Right ventricle myocardium (tissue), 1 donor: ENCODE data around the gene GALNT1.

DNA sequence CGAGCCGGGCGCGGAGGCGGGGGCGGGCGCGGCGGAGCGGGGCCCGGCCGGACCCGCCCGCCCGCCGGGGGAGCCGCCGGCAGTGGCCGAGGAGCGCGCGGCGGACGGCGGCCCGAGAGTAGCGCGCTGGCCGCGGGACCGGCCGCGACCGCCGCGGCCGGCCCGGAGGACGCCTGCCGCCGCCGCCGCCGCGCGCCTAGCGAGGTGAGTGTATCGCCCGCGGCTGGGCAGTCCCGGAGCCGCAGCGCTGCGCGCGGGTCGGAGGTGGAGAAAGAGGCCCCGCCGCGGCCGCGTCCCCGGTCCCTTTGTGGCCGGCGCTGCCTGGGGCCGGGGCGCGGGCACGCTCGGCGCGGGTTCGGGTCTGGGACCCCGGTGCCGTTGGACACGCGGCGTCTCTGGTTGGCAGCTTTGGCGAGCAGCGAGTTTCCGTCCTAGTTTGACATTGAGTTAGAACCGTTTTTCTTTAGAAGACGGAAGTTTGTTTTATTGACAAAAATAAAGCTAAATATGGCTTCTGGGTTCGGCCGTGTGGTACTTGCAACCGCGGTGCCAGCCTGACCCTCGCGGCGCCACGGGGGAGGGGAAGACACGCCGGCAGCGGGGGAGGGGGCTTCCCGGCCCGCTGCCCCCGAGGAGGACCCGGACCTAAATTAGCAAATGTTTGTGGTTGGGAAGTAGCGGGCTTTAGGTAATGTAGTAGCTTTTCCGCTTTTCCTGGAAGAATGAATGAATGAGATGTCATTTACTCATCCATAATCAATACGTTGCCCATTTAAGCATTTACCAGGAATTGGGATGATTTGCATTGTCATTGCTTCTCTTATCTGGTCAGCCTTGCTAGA lies at the start of gene GALNT1:
Gene GALNT1 (plus strand): TSS at position 82 of the 842 bp plus-strand sequence.
- PRO-cap, 2 experiments: peak in 2 of 2 experiments; most common plus-strand start position 96 of the sequence (in 2); most common minus-strand start position 307 of the sequence (in 1)

DNA sequence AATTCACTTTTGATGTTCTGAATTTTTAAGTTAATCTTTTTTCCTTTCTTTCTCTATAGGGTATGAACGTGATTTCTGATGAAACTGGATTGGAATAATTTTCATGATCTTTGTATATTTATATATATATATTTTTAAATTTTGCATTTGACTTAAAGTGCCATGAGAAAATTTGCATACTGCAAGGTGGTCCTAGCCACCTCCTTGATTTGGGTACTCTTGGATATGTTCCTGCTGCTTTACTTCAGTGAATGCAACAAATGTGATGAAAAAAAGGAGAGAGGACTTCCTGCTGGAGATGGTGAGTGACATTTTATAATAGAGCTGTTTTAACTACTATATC lies 72.9 kb downstream of the GALNT1 start:
- PRO-cap, 2 experiments: no peak in any of the 2 experiments

GRCh38 chr18:35656031-35656903 lies 74.7 kb downstream of the GALNT1 start:
- PRO-cap, 2 experiments: no peak in any of the 2 experiments

DNA sequence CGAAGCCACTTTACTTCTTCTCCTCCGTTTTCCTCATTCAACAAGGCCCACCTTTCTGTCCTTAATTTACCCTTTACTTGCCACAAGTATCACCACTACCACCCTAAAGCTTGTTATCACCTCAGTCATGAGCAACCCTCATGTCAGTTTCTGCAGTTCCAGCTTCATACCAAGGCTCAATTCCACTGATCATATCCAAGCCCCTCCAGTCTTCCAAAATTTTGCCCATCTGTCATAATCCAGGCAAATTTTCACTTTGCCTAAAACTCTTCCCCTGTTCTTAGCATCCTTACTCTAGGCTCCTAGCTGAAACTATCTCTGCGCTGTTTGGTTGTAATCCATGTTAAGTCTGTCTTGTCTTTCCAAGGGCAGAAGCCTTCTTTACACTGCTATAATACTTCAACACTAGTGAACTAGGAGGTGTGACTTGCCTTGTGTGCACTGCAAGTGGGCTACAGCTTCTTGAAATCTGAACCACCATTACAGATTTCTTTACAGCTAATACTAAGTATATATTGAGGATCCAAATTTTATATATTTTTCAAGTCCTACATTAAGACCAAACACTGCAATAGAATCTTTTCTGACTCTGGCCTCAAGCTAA lies 26.1 kb downstream of the C18orf21 start:
- PRO-cap, 2 experiments: no peak in any of the 2 experiments

DNA sequence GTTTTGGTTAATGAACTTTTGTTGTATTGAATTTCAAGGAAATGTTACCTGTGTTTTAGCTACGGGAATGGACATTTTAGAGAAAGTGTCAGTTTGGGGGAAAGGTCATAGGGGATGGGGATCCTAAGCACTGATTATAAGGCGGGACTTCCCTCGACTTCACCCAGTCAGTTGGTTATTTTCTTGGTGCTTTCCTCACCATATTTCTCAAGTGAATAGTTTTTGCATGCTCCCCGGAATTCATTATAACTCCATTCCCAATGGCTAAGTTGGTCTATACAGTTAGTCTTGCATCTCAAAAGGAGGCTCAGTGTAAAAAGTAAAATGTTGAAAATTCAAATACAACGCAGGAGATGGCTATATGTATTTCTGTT lies 763 bp downstream of the ELP2 start:
- PRO-cap, 2 experiments: no peak in any of the 2 experiments

- PRO-cap, 2 experiments: no peak in any of the 2 experiments
Measured at GRCh38 chr18:36149880-36150385, 20.2 kb downstream of the ELP2 start.

DNA sequence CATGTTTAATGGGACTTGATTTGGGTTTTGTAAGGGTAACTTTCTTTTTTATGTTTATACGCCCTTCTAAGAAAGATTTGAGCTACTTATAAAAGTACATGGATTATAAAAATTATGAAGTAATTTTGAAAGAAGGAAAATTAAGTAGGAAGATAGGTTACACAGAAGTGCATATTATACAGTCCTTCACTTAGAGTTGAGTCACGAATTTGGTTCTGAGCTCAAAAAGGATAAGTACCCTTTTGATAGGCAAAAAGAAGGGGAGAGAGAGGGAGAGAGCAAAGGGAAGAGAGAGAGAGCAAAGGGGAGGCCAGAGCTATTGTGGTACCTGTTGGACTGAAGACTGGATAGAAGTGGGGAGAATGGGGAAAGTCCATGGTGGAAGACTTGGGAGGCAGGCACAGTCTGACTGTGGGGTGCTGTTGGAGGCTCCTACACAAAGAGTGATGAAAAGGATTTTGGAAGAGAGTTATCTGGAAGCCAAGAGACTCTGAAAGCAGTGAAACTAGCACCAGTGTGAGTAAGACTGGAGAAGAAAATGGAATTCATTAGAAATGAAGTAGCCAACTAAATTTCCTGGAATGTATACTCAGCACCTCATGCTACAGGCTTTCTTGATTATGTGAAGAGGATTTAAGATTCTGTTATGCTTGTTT lies 27.6 kb downstream of the ELP2 start:
- PRO-cap, 2 experiments: no peak in any of the 2 experiments

- PRO-cap, 2 experiments: no peak in any of the 2 experiments
Measured at GRCh38 chr18:36367937-36368334, 70.4 kb downstream of the FHOD3 start.

DNA sequence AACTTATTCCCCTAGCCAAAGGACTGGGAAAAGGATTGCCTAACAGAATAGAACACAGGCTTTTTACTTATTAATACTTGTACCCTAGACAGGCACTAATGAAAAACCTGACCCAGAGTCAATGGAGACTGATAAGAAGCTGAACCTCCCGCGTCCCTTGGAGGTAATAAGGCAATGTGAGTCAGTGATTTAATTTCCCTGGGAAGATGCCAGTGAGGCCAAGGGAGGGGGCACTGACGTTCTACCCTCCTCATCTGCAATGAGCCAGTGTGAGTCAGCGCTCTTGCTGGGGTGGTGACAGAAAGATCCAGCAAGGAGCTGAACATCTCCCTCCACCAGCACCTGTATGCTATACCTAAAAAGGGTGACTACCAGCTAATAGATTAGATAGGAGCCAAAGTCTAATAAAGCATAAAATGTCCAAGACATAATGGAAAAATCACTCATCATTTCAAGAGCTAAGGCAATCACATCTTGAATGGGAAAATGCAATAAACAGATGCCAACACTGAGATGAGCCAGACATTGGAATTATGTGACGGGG lies 117.0 kb downstream of the TPGS2 start:
- PRO-cap, 2 experiments: no peak in any of the 2 experiments

DNA sequence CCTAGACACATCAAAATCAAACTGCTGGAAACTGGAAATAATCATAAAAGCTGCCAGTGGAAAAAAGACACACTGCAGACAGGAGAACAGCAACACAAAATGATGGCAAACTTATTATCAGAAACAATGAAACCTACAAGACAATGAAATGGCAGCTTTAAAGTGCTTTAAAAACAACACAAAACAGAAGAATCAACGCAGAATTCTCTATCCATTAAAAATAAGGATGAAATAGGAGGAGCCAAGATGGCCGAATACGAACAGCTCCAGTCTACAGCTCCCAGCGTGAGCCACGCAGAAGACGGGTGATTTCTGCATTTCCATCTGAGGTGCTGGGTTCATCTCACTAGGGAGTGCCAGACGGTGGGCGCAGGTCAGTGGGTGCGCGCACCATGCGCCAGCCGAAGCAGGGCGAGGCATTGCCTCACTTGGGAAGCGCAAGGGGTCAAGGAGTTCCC lies 323.5 kb upstream of the PIK3C3 start:
- PRO-cap, 2 experiments: no peak in any of the 2 experiments

GRCh38 chr18:42299310-42299637 lies 344.2 kb downstream of the PIK3C3 start:
- PRO-cap, 2 experiments: no peak in any of the 2 experiments

- PRO-cap, 2 experiments: no peak in any of the 2 experiments
Measured at GRCh38 chr18:44741596-44742103, 61.0 kb downstream of the SETBP1 start.

- PRO-cap, 2 experiments: no peak in any of the 2 experiments
Measured at GRCh38 chr18:44743891-44745240, 63.7 kb downstream of the SETBP1 start.

GRCh38 chr18:44789094-44789526 lies 108.4 kb downstream of the SETBP1 start:
- PRO-cap, 2 experiments: no peak in any of the 2 experiments

GRCh38 chr18:44881121-44881640 lies 200.5 kb downstream of the SETBP1 start:
- PRO-cap, 2 experiments: no peak in any of the 2 experiments

DNA sequence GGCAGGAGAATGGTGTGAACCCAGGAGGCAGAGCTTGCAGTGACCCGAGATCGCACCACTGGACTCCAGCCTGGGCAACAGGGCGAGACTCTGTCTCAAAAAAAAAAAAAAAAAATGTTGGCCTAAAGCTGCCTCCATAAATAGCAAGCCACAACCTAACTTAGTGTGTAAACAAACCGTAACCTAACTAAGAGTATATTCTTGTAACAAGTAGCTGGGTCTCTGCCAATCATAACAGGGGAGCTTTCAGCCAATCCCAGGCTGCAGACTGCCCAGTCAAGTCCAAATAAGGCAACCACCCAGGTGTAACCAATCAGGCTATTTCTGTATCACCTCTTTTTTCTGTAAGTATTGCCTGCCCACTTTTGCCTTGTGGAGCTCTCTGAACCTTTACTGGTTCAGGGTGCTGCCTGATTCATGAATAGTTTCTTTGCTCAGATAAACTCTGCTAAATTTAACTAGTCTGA lies 4.6 kb downstream of the PSTPIP2 start:
- PRO-cap, 2 experiments: no peak in any of the 2 experiments

DNA sequence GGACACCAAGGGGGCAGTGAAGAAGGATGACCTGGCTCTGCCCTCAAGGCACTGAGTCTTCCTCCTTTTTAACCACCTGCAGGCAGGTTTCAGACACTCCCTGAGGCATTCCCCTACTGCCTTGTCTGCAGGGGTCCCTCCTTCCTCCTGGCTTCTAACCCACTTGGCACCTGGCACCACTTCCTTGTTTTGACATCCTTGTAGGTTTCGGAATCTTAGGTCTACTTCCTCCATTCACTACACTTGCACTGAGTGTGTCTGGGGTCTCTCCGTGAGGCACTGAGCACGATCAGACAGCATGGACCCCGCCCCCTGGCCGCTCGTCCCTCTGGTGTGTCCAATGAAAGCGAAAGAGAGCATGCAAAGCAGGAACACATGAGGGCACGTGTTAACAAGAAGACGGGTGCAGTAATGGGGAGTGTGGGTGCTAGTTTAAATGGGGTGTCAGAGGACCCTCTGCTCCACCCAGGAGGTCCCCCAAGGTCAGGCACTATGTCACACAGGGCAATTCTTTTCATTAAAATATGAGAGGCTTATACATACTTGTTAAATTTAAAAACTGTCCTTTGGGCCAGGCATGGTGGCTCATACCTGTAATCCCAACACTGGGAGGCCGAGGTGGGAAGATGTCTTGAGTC lies 5.8 kb upstream of the C18orf25 start:
- PRO-cap, 2 experiments: no peak in any of the 2 experiments

DNA sequence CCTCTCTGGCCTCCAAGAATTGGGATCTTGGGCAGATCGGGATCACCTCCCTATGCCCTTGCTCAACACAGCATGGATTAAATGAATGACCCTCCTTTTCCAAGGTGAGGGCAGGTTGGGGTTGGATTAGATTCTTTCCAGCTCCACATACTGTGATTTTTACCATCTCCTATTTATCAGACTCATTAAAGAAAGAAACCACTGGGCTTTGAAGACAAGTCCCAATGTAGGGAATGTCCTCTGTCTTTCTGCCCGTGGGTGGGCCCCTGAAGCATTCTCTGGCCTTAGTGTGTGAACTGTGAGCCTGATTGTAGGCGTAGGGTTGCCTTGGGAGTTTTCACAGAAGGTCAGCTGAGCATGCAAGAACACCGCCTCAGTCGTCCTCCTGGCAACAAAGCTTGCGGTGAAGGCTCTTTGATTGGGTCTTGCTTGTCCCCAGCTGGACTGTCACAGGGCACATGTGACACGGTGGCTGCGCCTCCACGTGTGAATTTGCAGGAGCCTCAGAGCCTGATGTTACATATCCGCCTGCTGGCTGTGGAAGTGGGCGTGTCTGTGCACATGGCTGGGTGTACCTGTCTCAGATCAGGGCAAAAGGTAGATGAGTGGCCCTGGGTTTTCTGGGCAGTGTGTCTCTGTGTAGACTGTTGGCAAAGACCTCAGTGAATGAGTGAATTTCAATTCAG lies 1.0 kb upstream of the RNF165 start:
- PRO-cap, 2 experiments: no peak in any of the 2 experiments

DNA sequence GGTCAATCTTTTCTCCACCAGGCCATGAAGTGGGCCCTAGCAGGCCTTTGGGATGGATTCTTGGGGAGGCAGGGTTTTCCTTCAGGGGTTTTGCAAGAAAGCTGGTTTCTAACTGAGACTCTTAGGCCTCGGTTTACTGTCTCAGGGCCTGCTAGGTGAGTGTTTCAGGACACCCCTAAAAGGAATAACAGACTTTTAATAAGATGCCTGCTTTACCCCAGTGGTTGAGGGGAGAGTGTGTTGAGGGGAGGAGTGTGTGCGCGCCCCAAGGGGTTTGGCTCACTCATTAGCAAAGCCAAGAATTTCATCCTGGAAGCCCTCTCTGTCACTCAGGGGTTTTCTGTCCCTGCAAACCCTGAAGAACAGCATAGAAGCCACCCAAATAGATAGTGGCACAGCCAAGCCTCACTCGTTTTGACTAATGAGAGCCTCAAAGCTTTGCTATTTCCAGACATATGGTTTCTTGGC lies 28.4 kb downstream of the RNF165 start:
- PRO-cap, 2 experiments: no peak in any of the 2 experiments

DNA sequence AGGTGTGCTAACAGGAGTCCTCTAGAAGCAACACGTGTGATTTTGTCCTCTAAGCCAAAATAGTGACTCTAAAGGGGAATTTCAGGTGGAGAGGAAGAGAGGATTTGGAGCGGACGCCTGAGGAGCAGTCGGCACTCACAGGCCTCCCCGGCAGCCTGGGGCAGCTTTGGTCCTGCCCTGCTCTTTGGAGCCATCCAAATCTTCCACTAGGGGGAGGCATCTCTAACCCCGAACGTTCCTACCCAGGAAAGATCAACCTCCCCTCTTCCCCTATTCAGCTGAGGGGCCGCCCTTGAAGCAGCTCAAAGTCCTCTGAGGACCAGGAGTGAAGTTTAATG lies 1.1 kb upstream of the LOXHD1 start:
- PRO-cap, 2 experiments: no peak in any of the 2 experiments